M059J (cell line): ENCODE measurements around the genes YIPF6, OTUD6A and CXorf65.

DNA sequence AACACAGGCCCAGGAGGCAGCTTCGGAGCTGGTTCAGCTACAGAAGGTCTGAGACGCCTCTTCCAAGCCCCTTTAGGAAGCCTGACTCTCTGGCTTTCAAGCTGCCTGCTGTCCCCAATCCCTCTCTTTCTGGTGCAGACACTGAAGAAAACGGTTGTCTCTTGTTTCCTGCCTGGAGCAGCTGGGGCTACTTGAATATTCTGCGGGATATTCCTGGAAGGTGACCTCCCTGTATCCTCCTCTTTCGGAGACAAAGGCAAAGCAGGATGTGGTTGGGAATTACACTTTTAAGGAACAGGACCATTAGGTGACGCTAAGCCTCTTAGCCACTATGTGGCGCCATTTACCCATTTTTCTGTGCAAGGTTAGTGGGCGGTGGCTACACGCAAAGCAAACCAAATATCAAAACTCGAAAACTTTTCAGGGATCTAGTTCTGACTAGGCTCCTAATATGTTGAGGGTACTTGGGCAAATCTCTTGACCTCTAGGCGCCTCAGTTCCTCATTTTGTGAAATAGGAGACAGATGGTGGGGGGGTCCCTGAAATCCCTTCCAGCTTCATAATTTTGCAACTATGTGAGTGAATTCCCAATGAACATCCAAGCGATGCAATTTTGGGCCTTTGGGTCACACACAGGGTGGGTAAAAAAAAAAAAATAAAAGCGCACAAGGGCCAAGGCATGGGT, 47.3 kb upstream of the LAS1L start:
- RAMPAGE, long total RNA, result no peak

- RAMPAGE, long total RNA, result no peak
Measured at GRCh38 chrX:65598518-65598946, 63.9 kb upstream of the LAS1L start.

DNA sequence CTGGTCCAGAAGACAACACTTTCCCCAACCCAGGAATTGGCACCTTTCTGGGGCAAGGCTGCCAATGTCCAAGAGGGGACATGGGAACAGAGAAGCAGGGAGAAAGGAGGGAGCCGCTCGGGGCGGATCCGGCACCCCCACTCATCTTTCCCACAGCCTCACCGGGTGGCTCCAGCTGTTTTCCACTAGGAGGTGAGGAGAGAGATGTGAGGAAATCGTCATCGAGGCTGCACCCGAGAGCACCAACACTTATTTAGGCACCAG, 667 bp downstream of the MSN start:
- RAMPAGE, long total RNA, result no peak

DNA sequence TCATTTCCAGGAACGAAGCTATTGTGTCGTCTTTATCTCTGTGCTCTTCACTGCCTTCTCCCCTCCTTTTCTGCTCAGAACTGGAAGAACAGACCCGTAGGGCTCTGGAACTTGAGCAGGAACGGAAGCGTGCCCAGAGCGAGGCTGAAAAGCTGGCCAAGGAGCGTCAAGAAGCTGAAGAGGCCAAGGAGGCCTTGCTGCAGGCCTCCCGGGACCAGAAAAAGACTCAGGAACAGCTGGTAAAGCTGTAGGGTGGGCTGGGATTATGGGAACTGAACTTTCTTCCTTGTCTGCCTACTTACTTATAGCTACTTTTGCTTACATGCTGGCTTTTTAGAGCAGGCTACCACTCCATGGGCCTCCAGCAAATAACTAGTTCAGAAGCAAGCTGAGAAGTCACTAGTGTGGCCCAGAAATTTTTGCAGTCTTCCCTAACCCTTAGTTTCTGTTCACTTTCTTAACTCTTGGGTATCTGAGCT, 69.7 kb downstream of the MSN start:
- RAMPAGE, long total RNA, result no peak

DNA sequence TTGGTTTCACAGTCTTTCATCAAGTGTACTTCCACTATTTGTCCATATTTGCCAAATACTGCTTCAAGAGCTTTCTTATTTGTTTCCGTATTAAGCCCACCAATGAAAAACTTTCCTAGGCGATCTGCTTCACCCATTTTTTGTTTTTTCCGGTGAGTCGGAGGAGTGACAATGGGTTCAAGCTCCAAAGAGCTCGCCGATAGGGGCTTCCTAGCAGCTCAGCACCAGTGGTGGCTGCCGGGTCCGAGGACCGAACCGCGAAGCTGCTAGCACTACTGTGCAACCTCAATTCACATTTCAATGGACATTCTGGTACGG, 82.9 kb downstream of the VSIG4 start:
- RAMPAGE, long total RNA, result no peak

DNA sequence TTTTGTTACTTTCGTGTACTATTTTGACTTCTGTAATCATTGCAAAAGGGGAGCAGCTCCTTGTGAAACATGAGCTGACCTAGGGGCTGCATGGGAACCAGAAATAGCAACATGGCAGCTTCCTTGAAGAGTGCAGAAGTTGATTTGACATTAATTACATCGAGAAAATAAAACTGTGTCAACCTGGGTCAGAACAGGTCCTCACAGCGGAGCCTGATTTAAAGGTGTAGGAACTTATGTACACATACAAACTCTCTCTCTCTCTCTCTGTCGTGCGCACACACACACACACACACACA, 19.0 kb downstream of the VSIG4 start:
- RAMPAGE, long total RNA, result no peak

DNA sequence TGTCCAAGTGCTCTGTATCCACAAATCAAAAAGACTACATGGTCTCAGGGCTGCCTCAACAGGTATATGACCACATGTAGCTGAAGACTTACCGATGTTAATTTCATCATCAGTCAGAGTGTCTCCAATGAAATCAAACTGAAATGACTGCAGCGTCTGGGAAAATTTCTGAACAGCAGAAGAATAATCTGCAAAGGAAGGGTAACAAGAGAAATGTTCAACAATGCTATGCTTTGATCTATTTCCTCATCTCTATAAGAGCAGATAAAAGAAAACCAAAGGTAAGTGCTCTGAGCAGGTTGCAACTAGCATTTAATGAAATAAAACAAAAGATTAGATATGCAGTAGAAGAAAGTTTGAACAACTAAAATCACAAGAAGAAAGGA, 134.4 kb downstream of the OPHN1 start:
- RAMPAGE, long total RNA, result no peak

- RAMPAGE, long total RNA, result no peak
Measured at GRCh38 chrX:68497983-68499154, at the start of gene YIPF6. Gene YIPF6 (plus strand): TSS chrX:68499051.

DNA sequence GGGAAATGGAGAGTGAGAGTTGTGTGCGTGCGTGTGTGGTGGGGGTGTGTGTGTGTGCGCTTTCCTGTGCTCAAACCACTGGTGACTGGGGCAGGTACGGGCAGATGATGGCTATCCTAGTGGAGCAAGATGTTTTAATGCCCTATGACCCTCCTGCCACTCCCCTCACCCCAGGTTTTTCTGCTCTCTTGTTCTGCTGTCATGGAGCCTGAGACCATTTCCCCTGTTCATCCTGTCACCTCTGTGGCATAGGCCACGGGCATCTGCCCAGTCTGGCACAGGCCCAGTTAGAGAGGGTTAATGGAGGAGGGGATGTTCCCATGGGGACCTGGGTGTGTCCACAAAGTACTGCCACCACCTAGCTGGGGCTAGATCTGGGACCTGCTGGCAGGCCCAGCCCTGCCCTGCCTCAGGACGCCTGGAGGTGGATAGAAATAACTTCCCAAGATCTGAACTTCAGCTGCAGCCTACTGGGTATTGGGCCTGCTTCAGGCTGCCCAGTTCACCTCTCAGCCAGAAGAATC, 13.4 kb downstream of the EFNB1 start:
- RAMPAGE, long total RNA, result no peak

DNA sequence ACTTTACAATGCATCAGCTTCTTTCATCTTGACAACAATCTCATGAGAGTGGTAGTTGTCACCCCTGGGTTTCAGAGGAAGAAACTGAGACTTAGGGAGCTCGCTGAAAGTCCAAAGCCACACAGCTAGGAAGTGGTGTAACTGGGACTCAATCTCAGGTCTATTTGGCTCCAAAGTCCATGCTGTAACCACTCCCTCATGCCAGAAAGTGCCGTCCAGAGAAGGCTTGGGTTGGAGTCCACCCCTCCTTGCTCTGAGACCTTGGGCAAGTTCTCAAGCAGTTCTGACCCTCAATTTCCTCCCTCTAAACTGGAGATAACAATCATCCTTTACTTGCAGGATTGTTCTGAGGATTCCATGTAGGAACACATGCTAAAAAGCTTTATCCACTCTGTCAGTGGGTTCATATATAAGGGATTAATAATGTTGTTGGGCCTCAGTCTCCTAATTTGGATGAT, 40.6 kb downstream of the EFNB1 start:
- RAMPAGE, long total RNA, result no peak

DNA sequence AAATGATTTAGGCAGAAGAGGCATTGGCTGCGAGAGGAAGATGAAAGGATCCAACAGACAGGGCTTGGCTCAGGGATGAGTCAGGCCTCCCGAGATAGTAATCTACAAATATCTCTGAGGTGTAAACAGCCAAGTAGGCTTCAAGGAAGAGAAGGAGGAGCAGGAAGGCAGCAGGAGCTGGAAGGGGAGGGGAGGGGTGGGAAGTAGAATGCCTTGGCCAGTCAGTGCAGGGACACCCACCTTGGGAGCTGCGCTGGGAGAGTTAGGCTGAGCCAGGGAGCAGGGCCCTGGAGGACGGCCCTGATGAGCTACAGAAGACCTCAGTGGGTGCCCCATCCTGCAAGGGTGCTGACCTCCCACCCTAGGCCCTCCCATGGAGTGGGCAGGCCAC, 55.5 kb downstream of the PJA1 start:
- RAMPAGE, long total RNA, result no peak

- RAMPAGE, long total RNA, result no peak
Measured at GRCh38 chrX:69137371-69137941, 27.8 kb downstream of the PJA1 start.

- RAMPAGE, long total RNA, result no peak
Measured at GRCh38 chrX:69277863-69278422, 112.7 kb upstream of the PJA1 start.

DNA sequence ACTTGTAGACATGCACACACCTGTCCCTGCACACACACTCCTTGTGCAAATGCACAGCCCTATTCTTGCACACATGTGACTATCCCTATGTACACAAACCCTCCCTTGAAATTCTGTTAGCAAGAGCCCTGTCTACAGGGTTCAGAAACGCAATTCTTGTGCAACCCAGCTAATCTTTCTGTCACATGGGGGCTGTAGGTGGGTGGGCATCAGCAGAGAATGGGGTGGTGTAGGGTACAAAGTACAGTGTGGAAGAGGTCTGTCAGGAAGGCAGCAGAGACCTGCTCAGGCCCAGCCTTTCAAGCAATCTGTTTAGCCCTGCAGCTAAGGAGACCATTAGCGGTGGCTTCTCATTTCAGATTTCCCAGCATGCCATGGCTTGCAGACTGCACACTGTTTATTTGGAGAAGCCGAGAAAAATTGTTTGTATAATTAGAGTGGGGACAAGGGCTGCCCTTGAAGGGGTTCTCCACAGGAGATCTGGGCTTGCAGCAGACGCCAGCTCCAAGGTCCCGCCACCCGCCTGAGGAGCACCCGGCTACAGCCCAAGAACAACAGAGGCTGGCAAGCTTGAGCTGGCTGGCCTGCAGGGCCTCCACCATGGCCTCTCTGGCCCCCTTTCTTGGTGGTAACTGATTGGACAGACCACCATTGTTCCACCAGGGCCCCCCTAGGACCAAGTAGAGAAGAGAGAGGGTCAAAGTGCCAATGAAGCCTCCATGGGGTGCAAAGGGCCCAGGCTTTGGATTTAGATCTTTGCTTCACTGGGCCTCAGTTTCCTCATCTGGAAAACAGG, 144.1 kb upstream of the PJA1 start:
- RAMPAGE, long total RNA, result no peak

- RAMPAGE, long total RNA, result no peak
Measured at GRCh38 chrX:69503840-69504283, 264 bp upstream of the NALF2 start.

DNA sequence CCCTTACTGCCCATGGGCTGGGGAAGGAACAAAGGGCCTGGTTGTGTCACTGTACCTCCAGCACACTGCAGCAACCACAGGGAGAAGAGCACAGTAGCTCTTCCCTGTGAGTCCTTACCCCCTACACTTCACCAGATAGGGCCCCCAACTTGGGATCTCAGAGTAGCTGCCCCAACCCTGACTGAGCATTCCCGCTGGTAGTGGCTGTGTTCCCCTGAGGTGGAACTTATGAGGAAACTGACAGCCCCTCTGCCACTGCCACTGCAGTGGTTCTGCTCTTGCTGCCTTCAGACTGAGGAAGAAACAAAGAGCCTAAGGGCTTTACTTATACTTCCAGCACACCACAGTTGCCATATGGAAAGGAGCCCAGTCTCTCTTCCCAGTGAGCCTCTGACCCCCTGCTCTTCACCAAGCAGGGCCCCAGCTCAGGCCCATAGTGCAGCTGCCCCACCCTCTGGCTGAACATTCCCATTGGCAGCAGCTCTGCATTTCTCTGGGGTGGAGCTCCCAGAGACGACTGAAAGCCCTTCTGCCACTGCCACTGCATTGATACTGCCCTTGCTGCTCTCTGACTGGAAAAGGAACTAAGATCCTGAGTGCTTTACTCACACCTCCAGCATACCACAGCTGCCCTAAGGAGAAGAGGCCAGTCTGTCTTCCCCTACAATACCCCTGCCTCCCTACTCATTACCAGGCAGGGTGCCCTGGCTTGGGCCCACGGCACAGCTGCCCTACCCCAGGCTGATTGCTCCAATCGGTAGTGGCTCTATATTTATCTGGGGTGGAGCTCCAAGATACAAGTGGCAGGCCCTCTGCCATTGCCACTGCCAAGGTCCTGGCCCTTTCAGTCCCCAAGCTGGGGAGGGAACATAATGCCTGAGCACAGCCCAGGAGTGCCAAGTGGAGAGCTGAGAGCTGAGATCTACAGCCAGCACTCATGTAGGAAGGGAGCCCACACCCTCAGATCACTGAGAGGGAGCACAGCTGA, 36.2 kb downstream of the AWAT2 start:
- RAMPAGE, long total RNA, result no peak

GRCh38 chrX:70062257-70062712, at the start of gene OTUD6A:
Gene OTUD6A (plus strand): TSS chrX:70062457.
- RAMPAGE, long total RNA, result no peak

- RAMPAGE, long total RNA, result no peak
Measured at GRCh38 chrX:70423922-70424395, 845 bp downstream of the GDPD2 start.

GRCh38 chrX:70552090-70552494, 107.5 kb downstream of the DLG3 start:
- RAMPAGE, long total RNA, result no peak

DNA sequence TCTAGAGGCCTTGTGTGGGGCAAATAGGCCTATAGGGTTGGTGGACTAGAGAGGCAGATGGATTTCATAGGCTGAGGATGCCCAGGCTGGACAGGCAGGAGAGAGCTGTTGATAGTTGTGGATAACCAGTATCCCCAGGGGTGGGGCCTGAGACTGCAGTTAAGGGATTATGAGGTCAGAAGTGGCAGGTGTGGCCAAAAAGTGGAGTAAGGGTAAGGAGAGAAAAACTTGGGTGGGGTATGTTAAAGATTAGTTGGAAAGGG, at the start of gene CXorf65:
Gene CXorf65 (minus strand): TSS at position 123 of the 263 bp plus-strand sequence.
- RAMPAGE, long total RNA, result no peak